Hair follicular keratinocyte (primary cell): ENCODE data around the gene ANKRD44.

DNA sequence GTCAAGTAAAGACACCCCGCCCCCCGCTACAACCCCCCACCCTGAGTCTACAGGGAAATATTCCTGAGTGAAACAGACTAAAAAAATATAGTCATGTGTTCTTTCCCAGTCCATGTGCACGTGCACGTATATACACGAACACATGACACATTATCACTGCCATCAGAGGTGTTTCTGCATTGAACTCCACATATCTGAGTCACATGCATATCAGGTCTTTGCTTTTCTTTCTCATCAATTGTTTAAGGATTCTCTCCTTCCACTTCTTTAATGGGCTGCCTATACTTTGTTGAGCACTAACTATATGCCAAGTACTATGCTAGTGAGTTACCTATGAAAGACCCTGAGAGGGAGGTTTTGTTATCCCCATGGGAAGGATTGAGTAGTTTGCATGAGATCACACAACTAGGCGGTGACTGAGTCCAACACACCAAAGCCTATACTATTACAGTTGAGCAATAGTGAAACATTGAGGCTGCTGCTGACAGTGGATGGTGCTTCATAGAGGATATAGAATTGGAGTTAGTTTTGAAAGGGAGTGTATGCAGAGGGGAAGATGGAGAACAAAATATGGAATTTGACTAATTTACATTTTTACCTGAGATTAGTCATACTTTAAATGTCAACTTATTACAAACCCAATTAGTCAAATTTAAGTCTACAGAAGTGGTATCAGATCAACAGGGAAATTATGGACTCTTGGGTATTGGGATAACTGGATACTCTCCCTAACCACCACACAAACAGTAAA is 15.8 kb downstream of the NABP1 start:
- RAMPAGE, long total RNA = no peak

GRCh38 chr2:194602548-194603200 is 1054.4 kb upstream of the SLC39A10 start:
- RAMPAGE, long total RNA = no peak

DNA sequence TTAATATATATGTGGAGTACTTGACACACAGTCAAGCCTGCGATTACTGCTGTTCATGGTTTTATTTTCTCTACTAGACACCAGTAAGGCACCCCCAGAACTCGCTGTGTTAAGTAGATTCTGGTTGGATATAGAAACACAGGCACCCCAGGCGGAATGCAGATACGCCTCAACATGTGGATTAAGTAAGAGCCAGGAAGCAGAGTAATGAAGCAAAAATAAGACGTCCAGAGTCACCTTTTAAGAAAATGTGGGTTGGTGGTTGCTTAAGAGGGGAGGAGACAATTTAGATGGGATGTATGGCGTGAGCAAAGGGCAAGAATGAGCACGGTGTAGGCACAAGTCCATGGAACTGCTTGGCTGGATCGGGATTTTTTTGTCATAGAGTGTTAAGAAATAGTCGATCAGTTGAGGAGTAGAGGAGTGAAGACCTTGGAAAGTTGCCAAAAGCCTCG is 945 bp upstream of the SLC39A10 start:
- RAMPAGE, long total RNA = no peak

- RAMPAGE, long total RNA = no peak
Observed at GRCh38 chr2:196077288-196077699, 8.7 kb upstream of the DNAH7 start.

GRCh38 chr2:196132929-196133293 is 38.5 kb downstream of the STK17B start:
- RAMPAGE, long total RNA = no peak

DNA sequence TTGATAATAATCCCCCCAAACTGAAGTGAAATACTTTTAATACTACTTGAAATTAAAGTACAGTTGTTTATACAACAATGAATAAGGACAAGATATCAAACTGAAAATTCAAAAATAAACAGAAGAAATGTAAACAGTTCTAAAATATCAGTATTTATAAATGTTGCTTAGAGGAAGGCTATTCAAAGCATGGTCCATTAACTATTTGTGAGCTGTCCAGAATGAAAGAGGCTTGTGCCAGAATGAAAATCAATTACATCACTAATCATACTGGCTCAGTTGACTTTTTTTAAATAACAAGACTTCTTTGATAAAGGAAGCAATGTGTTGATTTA is 37.5 kb downstream of the STK17B start:
- RAMPAGE, long total RNA = no peak

GRCh38 chr2:196144495-196144878 is 26.9 kb downstream of the STK17B start:
- RAMPAGE, long total RNA = no peak

GRCh38 chr2:196152751-196153363 is 18.5 kb downstream of the STK17B start:
- RAMPAGE, long total RNA = no peak

GRCh38 chr2:196160870-196161517 is 10.4 kb downstream of the STK17B start:
- RAMPAGE, long total RNA = no peak

DNA sequence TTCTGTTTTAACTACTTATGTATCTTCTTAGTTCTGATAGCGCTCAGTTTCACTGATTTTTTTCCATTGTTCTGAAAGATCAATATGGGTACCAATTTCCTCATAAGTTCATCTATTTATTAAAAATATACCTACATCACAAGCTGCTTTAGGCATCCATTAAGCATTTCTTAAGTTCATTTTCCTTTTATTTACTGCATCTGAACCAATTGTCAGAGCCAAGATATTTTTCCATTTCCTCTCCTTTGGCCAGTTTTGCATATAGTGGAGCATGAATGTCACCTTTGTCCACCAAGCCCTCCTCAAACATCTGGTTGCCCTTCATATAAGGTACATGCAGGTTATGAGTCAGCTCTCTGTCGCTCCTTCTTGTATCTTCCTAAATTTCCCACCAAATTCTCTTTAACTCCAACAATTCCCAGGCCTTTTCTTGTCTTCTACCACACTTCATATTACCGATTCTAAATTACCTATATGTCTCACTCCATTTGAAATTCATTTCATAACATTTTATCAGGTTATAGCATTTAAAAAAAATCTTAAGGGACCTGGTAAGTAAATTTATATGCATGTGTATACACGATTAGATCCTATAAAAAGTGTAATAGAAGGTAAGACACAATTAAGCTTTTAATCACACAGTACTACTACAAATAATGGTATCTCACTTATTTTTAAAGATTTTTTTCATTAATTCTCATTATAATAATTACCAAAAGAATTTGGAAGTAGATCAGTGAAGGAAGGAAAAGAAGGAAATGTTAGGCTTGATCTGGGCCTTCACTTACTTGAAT is 5.2 kb downstream of the STK17B start:
- RAMPAGE, long total RNA = no peak

DNA sequence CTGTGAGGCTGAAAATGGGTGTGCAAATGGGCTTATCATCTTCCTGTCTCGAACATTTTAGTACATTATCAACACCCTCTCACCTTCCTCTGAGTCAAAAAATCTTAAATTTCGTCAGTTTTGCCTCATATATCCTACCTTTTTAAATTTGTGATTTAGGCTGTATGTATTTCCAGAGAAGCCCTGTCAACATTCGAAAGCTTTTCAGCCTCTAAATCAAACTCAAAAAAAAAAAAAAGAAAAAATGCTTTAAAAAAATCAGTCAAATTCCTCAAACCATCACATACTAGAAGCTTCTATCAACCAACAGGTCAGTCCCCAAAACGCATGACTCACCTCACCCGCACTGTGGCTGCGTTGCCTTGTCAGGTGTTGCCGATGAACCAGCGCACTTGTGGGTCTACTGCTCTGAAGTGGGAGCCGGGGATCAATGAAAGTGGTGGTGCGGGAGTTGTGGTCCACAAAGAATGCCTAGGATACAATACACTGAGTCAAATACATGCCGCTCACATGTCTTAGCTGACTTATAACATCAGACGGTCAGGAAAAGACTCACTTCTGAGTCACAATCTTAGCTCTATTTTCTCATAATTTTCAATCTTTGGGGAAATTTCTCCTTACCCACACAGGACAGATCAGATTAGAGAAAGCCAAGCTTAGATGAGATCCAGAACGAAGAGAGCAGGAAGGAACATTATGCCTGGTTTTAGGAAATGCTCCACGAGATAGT is 107.0 kb upstream of the STK17B start:
- RAMPAGE, long total RNA = no peak

DNA sequence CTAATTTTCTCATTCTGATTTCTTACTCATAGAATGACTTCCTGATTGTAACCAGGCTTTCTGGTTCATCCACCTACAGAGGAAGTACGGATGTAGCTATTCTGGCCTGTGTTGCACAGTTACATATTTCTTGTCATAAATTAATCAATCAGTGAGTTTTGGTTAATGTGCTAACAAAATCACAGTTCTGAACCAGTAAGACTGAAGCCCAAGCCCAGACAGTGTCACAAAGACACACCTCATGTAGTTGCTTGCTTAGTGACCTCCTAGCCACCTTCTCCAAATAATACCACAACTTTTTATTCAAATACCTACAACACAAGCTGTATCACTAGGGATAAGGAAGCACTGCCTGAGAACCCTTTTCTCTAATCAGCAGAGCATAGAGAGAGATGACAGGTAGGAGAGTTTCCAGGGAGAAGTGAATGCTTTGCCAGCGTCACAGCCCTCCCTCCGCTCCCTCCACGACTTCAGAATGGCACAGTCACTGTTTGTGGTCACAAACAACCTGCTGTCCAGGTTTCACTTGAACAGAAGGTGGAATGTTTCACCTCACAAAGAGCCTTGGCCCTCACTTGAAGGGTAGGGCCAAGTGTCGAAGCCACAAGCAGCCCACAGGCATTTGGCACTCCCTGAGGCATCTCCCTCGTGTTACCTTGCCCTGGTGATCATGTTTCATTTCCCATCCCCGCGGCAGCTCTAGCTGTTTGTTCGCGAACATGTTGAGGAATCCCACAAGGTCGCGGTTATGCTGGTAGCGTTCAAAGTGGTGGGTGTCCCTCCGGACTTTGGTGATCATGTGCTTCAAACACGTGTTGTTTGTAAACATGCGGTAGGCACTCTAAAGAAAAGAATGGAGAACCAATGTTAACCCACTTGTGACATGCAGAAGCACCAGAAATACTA is 120.8 kb upstream of the STK17B start:
- RAMPAGE, long total RNA = no peak

DNA sequence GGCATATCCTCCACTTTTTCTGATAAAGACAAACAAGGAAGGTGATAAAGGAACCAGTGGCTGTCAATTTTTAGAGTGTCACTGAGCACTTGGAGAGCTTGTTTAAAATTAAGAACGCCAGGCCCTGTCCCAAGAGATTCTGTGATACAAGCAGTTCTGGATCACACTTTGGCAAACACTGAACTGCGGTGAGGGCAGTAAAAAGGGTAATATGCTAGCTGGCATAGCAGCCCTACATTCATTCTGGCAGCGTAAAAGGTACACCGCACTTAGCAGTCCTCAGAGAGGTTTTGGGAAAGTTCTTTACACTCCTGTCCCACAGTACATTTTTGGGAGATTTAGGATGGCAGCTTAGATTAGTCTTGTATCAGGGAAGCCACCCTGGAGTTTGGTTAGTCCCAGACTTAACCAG is 55.2 kb downstream of the HECW2 start:
- RAMPAGE, long total RNA = no peak

- RAMPAGE, long total RNA = no peak
Observed at GRCh38 chr2:196792565-196793216, 6.8 kb downstream of the GTF3C3 start.

DNA sequence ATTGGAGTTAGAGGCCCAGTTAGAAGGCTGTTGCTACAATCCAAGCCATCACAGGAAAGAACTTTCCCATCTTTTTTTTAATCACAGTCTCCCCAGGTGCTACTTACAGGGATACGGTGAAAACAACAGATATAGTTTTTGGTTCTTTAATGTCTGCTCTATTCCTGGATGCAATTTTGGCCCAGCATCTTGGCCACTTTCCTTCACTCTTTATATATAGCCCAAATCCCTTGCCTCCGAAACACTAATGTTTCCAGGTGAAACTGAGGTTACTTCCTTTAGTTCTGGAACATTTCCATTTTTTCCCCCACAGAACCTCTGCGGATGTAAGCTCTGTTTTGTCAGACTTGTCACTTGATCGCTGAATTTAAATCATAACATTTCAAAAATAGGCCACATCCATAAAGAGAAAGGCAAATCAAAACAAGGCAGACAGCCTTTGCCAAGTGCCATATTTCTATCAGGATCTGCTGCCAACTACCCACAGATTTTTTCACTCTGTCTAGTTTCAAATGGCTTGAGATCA is 115.1 kb downstream of the ANKRD44 start:
- RAMPAGE, long total RNA = no peak

- RAMPAGE, long total RNA = no peak
Observed at GRCh38 chr2:197293573-197294278, 16.9 kb downstream of the ANKRD44 start.

DNA sequence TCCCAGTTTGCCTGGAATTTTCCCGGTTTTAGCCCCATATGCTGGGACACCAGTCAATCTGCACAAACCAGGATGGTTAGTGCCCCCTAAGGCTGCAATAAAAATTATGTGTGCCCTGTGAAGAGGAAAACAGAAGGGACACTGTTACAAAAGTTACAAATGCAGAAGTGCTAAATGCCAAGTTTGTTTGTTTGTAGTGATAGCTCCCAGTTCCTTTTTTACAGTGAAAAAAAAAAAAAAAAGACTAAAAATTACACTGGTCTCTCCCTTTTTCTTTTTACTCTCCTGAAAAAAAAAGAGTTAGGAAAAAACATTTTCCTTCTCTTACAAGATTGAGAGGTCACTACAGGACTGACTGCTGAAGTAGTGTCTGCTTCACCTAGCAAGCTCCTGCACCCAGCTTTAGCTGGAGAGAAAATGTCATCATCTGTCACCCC is 3.2 kb downstream of the ANKRD44 start:
- RAMPAGE, long total RNA = no peak

- RAMPAGE, long total RNA = no peak
Observed at GRCh38 chr2:197310546-197310952, at the start of gene ANKRD44. Gene ANKRD44 (minus strand): TSS chr2:197310780.

DNA sequence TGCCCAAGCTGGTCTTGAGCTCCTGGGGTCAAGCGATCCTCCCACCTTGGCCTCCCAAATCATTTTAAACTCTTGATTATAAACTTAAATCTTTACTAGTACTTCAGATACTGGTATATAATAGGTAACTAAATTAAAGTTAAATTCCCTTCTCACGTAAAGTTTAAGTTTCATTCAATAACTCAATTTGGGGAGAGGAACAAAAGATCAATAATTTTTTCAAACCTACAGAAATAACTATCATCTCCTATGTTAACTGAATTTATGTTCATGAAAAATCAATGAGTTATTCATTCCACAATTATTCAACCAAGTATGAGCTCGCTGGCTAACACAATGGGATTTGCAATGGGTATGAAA is 40.6 kb downstream of the SF3B1 start:
- RAMPAGE, long total RNA = no peak

DNA sequence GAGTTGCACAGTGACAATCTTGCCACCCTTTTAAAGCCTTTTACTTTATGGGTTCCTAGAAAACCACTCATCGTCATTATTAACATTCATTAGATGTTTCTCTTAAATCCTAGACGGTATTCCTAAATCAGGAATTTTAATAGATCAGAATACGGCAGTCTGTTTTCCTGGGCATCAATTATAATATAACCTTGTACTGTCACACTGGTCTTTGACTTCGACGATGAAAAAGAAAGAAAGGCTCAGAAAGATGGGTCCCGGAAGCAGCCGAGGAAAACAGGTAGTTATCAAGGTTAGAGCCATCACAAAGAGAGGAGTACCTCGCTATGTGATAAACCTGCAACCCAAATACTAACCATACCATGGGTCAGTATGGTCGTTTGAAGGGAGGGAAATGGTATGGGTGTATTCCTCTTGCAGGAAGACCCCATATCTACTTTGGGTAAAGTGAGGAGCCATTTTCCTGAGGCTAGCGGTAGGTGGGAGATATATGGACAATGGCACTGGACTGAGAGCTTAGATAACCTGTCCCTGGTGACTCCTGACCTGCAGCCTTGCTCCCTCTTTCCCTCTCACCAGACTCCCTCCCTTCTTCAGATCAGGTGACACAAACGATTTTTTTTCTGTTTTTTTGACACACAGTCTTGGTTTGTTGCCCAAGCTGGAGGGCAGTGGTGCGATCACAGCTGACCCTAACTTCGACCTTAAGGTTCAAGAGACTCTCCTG is 1.1 kb upstream of the SF3B1 start:
- RAMPAGE, long total RNA = no peak